B cell (primary cell): ENCODE measurements around a stretch of chr4.

- PRO-cap, result no peak
- CAGE, long polyA plus RNA, result no peak
Measured at GRCh38 chr4:151174778-151175746, 75.6 kb downstream of the RPS3A start.

GRCh38 chr4:151225842-151226997 lies 50.7 kb upstream of the PRSS48 start:
- PRO-cap, result no peak
- CAGE, long polyA plus RNA, result no peak

DNA sequence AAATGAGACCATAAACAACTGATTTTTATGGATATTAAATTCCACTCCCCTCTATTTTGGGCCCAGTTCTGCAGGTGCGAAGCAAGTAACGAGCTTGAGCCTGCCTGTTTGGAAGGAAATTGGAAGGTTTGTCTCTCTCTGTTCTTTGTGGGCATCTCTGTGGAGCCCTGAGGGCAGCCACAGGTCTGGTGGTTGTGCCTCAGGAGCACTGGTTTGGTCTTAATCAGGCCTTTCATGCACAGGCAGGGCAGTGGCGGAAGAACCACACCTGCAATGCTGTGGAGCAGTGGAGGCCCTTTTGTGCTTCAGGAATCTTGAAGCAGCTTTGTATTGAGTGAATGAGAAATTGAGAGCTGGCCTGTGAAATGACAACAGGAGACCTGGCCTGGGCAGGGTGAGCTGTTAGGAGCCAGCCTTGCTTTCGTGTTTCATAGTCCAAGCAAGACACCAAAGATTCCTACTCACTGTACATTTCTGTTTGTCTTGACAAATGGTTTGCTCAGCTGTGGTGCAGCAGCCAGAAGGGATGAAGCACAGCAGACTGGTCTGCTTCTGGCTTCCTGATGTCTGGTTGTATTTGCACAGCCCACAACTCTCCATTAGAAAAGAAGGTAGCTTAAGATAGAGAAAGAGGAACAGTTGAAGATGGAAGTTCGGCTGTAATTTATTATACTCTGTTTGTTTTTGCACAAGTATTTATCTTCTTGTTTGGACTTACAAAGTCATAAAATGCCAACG lies 96.6 kb downstream of the GATB start:
- PRO-cap, result no peak
- CAGE, long polyA plus RNA, result no peak

DNA sequence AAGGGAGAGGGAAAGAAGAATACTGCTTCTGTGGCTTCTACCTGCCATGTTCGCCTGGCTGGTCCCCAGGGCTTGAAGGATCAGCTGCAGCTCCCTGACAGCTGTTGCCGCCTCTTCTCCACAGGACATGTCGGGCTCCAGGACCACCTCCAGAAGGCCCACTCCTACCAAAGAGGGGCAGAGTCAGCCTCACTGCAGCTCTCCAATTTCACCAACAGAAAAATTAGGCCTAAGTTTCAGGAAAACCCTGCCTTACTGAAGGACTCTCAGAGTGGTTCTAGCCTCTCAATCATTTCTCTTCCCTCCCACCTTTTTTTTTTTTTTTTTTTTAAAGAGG lies 44.9 kb downstream of the GATB start:
- PRO-cap, result no peak
- CAGE, long polyA plus RNA, result no peak

DNA sequence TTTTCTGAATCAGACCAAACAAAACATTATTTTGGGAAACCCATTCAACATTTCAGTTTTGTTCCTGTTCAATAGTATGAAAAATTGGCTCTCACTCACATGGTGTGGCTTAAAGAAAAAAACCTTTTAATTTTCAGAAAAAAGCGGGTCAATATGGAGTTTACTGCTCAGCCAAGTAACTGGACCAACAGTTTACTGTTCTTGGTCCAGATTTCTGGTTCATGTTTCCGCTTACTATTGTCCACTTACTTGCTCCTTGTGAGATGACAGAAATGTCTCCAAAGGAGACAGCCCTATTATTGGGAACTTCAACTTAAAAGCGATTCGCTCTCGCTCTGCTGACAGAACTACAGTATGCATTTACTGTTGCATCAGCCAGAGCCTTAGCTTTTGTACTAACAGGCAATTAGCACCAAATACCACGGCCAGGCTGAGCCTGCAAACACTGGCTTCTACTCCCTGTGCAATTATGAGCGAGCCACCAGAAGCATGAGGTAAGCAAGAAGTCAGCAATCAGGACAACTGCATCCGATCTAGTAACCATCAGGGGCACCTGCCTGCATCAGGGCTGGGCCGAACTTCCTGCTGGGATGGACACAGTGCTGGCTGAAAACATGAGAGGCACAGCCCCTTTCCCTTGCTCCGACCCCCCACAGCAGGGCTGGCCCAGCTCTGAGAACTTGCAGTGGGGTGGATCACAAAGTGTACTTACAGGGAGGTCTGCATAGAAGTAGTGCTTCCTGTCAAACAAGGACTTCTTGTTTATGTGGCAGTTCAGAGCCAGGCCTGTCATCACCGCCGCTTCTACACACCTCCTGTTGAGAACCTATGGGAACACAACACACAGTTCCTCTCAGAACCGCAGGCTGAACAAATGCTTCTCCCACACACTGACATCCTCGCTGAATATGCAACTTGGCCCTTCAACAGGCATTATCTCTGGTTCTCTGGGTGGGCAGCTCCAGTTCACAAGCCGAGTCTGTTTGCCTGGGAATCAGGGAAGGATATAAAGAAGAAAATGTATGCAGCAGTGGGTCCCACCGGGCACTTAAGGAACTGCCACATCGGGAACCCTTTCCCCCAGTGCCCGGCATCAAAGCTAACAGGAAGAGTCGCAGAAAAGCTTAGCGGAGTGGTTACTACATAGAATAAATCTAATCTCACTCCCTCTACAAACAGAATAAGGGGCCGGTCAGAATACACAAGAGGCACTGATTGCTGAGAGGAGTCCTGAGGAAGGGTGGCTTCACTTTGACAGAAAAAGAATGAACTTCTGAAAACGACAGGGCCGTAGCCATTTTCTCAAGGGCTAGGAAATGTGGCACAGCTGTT lies 41.6 kb downstream of the GATB start:
- PRO-cap, result no peak
- CAGE, long polyA plus RNA, result no peak

DNA sequence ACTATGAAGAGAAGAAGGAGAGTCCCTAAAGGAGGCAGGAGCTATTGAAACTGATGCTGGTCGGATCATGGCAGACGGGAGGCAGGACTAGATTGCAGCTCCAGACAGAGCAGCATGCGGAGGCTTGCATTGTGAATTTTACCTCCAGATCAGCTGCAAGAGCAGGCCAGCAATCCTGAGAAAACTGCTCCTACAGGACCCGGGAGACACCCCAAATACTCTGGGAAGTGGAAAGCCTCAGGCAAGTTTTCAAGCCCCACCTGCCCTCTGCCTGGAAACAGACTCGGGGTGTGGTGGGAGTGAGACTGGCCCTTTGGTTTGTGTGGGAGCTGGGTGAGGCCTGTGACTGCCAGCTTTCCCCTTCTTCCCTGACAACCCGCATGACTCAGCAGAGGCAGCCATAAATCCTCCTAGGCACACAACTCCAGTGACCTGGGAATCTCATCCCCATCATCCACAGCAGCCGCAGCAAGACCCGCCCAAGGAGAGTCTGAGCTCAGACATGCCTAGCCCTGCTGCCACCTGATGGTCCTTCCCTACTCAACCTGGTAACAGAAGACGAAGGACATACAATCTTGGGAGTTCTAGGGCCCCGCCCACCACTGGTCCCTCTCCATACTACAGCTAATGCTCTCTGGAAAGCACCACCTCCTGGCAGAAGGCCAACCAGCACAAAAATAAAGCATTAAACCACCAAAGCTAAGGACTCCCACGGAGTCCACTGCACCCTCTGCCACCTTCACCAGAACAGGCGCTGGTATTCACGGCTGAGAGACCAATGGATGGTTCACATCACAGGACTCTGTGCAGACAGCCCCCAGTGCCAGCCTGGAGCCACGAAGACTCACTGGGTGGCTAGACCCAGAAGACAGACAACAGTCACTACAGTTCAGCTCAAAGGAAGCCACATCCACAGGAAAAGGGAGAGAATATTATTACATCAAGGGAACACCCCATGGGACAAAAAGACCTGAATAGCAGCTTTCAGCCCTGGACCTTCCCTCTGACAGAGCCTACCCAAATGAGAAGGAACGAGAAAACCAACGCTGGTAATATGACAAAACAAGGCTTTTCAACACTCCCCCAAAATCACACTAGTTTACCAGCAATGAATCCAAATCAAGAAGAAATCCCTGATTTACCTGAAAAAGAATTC lies 30.6 kb downstream of the GATB start:
- PRO-cap, result no peak
- CAGE, long polyA plus RNA, result no peak

GRCh38 chr4:151763377-151763753 lies 2.6 kb upstream of the GATB start:
- PRO-cap, result no peak
- CAGE, long polyA plus RNA, result no peak

DNA sequence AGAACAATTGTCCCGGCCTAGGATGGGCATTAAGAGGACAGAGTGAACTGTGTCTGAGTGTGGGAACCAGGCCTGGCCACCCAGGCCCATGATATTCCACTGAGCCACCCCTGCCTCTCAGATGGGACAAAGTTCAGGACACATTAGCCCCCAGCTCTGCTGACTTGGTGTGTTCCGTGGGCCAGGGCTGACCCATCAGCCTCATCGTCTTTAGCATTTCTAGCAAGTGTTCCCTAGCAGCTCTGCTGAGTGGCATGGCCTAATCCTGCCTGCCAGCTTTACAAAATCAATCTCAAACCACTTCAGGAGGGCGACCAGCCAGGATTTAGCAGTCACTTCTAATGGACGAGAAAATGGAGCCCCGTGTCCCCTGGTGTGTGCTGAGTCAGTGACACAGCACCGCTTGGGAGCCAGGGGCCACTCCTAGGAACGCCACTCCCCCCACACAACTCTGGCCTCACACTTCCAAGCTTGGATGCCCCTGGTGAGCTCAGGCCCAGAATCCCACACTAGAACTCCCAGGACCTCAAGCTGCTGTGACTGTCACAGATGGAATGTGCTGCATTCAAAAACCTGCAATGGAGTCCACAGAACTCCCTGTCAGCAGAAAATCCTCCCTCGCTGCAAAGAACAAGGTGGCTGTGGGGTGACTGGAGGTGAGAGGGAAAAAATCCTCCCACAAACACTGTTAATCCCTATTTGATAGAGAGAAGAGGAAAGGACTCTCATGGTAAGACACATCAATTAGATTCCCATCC lies 311.2 kb upstream of the GATB start:
- PRO-cap, result no peak
- CAGE, long polyA plus RNA, result no peak

- PRO-cap, result no peak
- CAGE, long polyA plus RNA, result no peak
Measured at GRCh38 chr4:152100269-152101384, 339.8 kb upstream of the GATB start.

DNA sequence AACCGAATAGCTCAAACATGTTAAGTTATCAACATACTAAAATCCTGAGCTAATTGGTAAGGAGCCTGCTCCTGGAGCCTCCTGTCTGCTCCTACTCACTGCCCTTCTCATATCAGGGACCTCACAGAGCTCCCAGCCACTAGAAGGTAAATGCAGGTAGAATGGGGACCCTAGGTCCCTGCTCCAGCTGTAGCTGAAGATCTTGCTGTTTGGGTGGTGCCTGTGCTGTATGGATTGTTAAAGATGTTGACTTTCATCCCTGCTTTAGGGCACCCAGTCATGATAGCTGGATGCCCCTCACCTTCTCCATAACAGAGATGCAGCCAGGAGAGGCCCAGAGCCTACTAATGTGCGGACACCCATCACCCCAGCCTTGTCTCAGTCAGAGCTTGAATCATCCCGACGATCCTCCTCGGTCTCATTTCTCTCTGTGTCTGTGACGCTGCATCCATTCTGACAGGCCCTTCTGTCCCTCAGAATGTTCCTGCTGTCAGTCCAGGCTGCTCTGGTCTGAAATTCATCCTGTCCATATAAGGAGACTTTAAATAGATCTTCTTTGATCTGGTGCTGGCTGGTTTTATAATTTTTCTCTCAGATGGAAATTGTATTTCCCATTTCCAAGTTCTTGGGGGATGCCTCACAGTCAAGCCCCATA lies 341.7 kb upstream of the GATB start:
- PRO-cap, result no peak
- CAGE, long polyA plus RNA, result no peak

DNA sequence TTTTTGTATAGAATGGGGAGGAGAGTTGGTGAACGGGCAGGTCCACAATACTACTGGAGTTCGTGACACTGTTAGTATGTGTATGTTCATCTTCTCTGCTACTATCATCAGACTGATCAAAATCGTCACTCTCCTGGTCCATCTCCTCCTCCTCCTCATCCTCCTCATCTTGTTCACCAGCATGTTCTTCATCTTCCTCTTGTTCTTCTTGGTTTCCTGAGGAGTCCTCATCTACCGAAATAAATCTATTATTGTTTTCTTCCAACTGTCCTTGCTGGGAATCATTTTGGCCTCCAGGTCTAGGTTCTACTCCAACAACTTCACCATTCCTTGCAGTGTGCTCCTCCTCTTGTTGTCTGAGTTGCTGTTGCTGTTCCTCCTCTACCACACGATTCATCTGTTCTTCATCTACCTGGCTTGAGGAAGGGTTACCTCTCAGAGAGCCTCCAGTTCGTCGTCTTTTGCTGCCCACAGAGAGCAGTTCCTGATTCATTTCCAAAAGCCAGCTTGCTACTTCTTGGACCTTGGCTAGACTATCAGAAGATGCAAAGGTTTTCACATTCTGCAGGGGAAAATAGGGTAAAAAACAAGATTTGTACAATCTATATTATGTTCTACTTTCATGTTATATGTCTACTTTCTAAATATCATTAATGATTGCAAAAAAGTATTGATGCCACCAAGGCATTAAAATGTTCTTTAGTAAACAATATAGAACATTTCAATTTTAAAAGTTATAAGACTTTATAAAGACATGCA lies 124.4 kb downstream of the FBXW7 start:
- PRO-cap, result no peak
- CAGE, long polyA plus RNA, result no peak

- PRO-cap, result no peak
- CAGE, long polyA plus RNA, result no peak
Measured at GRCh38 chr4:152514601-152514939, 21.3 kb downstream of the FBXW7 start.

GRCh38 chr4:152524835-152525253 lies 11.0 kb downstream of the FBXW7 start:
- PRO-cap, result no peak
- CAGE, long polyA plus RNA, result no peak

DNA sequence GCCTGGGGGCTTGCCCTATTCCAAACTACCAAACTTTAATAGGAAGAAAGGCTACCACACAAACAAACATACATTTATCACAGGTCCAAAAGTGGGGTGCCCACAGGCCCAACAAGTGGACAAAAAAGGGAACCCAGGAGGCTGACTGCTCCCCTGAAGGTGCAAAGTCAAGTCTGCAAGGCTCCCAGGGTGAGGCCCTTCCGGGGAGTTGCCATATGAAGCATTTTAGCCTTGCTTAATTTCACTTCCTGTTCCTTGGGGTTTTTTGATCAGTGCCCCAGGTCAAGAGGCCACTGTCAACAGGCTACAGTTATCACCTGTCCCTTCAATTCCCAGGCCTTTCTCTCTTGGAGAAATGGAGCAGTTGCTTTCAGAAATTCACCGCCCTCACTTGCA lies 36.5 kb downstream of the TMEM154 start:
- PRO-cap, result unidirectional peak, plus-strand start at position 272 of the sequence
- CAGE, long polyA plus RNA, result no peak

DNA sequence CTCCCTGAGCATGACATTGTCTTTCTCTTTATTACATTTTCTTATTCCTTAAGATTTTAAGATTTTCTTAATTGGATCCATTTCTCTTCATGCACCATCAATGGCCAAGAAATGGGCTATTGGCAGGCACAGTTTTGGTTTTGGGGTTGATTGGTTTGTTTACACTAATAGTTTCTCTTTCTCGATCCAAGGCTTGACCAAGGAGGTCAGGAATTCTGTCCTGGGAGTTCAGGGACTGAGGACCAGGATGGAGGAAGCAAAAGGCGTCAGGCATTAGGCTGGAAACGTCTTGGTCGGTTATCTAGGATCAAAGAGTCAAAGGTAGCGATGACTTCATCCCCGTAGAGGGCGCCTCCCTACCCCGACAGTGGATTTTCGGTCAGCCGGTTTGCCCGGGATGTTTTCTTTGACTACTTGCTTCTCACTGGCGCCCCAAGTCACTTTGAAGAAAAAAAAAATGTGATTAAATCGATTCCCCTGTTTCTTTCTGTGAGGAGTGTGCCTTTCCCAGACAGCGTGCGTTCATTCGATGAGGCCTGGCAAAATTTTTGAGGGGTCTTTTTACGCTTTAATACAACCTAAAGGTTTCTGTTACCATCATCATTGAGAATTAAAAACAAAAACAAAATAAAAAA lies 995 bp upstream of the FHDC1 start:
- PRO-cap, result no peak
- CAGE, long polyA plus RNA, result no peak

GRCh38 chr4:153246624-153247031 lies 42.4 kb downstream of the TRIM2 start:
- PRO-cap, result no peak
- CAGE, long polyA plus RNA, result no peak

DNA sequence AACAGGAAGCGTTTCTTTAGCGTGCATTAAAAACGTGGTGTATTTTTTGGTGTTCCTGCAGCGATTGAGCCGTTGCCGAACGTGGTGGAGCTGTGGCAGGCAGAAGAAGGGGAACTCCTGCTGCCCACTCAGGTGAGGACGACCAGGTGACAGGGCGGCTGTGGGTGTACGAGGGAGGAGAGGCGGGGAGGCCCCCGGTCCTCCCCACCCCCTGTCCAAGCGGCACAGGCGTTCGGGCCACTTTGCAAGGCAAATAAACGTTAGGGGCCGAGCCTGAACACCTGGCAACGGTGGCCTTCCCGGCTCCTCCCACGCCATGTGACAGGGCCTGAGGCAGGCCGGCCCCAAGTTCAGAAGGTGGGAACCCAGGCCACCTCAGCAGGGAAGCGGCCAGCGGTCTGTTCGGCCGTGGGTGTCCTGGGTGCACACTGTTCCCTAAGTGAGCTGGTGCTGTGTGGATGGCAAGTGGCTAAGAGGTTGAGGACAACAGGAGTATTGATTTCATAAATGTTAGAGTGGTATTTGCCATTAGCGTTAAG lies 1.1 kb downstream of the TMEM131L start:
- PRO-cap, result bidirectional peak, plus-strand start at position 353 of the sequence, minus-strand start at position 66 of the sequence
- CAGE, long polyA plus RNA, result no peak

GRCh38 chr4:153486683-153487447 lies 20.7 kb downstream of the TMEM131L start:
- PRO-cap, result no peak
- CAGE, long polyA plus RNA, result no peak

GRCh38 chr4:153538500-153538754 lies 72.3 kb downstream of the TMEM131L start:
- PRO-cap, result no peak
- CAGE, long polyA plus RNA, result no peak

- PRO-cap, result no peak
- CAGE, long polyA plus RNA, result no peak
Measured at GRCh38 chr4:153553506-153554156, 87.5 kb downstream of the TMEM131L start.